Cardiac muscle cell (in vitro differentiated cells and primary cell): ENCODE measurements around the gene FLVCR2.

- RAMPAGE, long total RNA, result no peak
- RRBS, result 4% methylated on average over 19 of the region's 62 CpGs
These were observed at the start of gene FLVCR2 for GRCh38 chr14:75578287-75579327. FLVCR2 (plus strand) TSS chr14:75578620.

DNA sequence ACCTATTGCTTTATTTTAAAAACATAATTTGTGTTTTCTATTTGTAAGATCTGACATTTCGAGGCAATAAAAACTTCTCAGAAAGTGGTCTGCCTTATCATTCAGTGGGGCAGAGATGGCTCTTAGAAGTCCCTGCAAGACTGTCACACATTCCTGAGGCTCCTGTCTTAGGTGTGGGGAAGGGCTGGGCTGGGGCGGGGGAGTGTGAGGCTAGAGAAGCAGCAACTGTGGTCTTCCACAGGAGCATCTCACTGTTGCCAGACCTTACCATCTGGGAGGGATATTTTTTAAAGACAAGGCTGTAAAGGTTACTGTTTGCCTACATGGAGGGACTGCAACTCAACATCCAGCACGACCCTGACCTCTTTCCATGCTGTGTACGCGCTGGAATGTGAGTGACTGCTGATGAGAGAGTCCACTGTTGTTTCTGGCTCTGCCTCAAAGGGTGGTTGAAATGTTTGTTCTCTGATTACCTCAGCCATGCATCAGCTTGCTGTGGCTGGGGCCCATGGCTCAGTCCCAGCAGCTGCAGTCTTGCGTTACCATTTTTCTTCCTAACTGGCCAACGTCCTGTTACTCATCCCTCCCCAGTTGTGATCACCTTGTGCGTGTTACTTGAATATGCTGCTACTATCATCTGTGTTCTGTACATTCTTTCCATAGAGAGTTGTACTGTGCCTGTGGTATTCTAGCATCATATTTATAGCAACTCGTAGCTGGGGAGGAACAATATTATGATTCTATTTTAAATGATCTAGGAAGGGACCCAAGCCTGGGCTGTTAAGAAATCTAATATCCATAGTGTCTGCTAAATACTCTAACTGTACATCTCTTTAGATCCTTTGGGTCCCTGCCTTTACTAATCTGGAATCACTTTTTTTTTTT, 12.3 kb downstream of the ERG28 start:
- RAMPAGE, long total RNA, result no peak
- RRBS, result no CpG with 5 or more reads among the region's 9 CpGs

- RAMPAGE, long total RNA, result no peak
- RRBS, result no CpG with 5 or more reads among the region's 6 CpGs
These were observed 114.3 kb downstream of the TTLL5 start for GRCh38 chr14:75775302-75775828.

GRCh38 chr14:75979588-75980576, 1.9 kb downstream of the TGFB3 start:
- RAMPAGE, long total RNA, result no peak
- RRBS, result no CpG with 5 or more reads among the region's 32 CpGs

GRCh38 chr14:75981400-75981802, 394 bp downstream of the TGFB3 start:
- RAMPAGE, long total RNA, result no peak
- RRBS, result no CpG with 5 or more reads among the region's 8 CpGs

DNA sequence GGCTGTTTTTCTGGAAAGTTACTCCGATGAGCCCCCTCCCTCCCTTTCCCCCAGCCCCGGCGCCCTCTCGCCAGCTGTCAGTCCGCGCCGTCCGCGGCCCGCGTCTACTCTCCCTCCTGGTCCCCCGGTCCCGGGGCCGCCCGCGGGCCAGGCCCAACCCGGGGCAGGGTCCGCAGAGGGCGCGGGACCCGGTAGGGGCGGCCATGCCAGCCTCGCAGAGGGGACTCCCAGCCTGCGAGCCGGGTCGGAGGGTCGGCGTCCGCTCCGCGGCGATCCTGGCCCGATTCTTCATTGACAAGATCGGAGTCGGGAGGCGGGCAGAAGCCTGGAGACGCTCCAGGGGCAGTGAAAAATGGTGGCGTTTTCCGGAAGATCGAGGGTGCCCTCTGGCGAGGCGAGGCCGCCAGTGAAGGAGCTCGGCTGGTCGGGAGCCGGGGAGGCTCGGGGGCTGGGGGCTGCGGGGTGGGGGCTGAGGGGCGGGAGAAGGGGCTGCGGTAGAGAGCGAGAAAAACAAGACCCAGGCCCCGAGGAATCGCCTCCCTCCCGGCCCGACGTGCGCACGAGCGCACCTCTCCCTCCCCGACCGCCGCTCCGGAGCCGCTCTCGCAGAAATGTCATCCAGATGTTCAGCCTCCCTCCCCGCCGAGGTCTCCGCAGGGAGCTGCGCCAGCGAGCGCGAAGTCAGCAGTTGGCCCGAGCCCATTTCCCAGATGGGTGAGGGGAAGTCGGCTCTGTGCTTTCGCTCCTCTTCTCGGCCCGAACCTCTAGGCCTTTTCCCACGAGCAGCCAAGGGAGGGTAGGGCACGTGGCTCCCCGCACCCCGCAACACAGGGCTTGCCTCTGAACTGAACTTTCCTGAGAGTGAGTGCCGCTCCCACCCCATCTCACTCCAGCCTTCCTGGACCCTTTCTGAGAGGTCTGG, 690 bp upstream of the TGFB3 start:
- RAMPAGE, long total RNA, result no peak
- RRBS, result 2% methylated on average over 36 of the region's 82 CpGs

DNA sequence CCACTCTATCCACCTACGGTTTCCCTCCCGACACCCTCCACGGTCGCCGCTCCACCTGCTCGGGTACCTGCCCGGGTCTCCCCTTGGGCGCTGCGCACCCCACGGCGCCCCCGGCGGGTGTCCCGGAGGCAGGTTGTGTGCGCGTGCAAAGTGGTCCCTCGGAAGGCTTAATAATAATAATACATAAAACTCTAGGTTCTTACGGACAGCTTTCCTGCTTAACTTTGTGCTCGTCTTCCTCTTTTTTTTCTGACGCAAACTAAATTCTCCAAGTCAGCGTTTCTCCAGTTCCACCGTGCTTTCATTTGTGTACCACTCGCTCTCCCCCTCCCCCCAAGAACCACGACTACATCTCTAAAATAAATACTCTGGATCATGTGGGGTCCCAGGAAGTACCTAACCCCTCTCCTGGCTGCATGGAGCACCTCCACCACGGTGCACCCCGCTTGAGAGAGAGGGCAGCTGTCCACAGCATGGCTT, 1.4 kb downstream of the ESRRB start:
- RAMPAGE, long total RNA, result no peak
- RRBS, result 2% methylated on average over 11 of the region's 26 CpGs

DNA sequence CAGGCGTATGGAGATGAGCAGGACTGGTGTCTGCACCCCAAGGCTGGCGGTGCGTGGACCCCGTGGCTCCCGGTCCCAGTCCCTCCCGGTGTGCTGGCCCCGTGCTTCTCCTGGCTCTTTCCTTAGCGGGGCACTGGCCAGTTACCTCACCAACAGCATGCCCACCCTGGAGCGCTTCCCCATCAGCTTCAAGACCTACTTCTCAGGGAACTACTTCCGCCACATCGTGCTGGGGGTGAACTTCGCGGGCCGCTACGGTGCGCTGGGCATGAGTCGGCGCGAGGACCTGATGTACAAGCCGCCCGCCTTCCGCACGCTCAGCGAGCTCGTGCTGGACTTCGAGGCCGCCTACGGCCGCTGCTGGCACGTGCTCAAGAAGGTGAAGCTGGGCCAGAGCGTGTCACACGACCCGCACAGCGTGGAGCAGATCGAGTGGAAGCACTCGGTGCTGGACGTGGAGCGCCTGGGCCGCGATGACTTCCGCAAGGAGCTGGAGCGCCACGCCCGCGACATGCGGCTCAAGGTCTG, 14.5 kb downstream of the VASH1 start:
- RAMPAGE, long total RNA, result no peak
- RRBS, result no CpG with 5 or more reads among the region's 46 CpGs

- RAMPAGE, long total RNA, result no peak
- RRBS, result no CpG with 5 or more reads among the region's 19 CpGs
These were observed 91.7 kb downstream of the LRRC74A start for GRCh38 chr14:76917456-76918780.

GRCh38 chr14:76924400-76925118, 98.4 kb downstream of the LRRC74A start:
- RAMPAGE, long total RNA, result no peak
- RRBS, result 79% methylated on average over 2 of the region's 15 CpGs

GRCh38 chr14:76953235-76953992, 75.1 kb downstream of the IRF2BPL start:
- RAMPAGE, long total RNA, result no peak
- RRBS, result no CpG with 5 or more reads among the region's 14 CpGs

- RAMPAGE, long total RNA, result no peak
- RRBS, result no CpG with 5 or more reads among the region's 6 CpGs
These were observed 71.1 kb downstream of the IRF2BPL start for GRCh38 chr14:76957261-76957958.

DNA sequence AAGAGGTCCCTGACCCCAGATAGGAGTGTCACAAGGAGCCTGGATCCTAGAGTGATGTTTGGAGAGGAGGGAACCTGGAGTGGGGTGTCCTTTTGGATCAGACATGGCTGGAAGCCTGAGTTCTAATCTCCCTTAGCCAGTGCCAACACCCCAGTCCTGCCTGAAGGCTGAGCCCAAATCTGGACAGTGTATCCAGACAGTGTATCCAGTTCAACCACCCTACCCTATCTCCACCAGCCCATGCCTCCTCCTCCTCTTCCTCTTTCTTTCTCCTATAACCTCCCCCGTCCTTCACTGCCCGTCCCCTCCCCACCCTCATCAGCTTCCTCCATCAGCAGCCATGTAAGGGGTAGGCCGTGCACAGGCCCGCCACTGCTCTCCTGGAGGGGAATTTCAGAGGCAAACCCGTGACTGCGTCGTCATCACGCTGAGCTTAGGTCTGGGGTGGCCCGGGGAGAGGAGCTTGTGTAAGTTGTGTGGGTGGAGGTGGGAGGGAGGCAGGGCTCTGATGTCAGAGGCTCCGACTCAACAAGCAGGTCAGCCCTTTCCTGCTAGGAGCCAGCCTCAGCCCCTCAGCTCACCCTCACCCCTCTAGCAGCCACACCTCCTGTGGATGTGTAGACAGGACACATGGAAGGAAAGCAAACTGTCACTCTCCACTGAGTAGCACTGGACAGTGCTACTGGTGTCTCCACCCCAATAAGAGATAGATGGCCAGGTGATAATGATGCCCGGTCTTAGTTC, 50.7 kb downstream of the IRF2BPL start:
- RAMPAGE, long total RNA, result no peak
- RRBS, result no CpG with 5 or more reads among the region's 11 CpGs

GRCh38 chr14:77032308-77032500, 3.7 kb upstream of the IRF2BPL start:
- RAMPAGE, long total RNA, result no peak
- RRBS, result no CpG with 5 or more reads among the region's 4 CpGs

- RAMPAGE, long total RNA, result no peak
- RRBS, result 4% methylated on average over 3 of the region's 18 CpGs
These were observed 11.1 kb upstream of the IRF2BPL start for GRCh38 chr14:77039405-77040288.

- RAMPAGE, long total RNA, result no peak
- RRBS, result no CpG with 5 or more reads among the region's 4 CpGs
These were observed 18.3 kb downstream of the CIPC start for GRCh38 chr14:77116191-77116930.

DNA sequence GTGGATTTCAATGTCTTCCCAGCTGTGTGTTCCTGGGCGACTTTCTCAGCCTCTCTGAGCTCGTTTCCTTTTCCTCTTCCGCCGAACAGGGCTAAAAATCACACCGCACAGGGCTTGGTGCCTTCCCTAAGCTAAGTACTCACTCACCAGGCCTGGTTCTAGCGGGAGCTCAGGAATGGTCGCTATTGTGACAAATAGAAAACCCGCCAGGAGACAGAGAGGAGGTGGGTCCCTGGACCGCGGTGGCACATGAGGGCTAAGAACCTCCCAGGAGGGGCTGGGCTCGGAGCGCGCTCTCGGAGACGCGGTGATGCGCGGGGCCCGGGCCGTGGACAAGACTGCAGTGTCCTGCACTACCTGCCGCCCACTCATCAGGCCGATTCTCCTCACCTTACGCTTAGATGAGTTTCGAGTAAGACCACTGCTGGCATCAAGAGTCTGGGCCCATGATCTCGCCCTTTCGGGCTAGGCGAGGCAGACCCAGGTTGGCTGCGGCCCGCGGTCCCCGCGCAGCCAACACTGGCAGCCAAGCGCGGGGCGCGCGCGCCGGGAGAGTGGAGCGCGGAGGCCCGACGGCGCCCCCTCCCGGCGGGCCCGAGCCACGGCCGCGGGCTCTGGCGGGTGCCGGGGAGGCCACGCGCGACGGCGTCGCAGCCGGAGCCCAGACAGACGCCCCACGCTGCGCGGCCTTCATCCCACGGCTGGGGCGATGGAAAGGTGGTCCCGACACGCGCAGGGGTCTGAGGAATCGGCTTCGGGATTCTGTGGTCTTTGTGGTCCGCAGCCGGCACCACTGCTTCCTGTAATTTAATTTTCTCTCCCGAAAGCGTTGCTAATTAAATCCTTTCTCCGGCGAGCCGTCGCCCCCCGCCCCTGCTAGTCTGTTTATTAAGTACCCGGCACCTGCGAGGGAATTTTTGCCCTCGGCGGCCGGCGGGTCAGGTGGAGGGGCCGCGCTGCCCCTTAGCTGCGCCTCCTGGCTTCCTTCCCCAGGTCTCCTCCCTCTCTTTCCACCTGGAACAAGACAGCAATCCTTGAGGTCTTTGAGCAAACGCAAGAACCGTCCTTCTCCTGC, 16.7 kb downstream of the ZDHHC22 start:
- RAMPAGE, long total RNA, result no peak
- RRBS, result 3% methylated on average over 25 of the region's 90 CpGs

DNA sequence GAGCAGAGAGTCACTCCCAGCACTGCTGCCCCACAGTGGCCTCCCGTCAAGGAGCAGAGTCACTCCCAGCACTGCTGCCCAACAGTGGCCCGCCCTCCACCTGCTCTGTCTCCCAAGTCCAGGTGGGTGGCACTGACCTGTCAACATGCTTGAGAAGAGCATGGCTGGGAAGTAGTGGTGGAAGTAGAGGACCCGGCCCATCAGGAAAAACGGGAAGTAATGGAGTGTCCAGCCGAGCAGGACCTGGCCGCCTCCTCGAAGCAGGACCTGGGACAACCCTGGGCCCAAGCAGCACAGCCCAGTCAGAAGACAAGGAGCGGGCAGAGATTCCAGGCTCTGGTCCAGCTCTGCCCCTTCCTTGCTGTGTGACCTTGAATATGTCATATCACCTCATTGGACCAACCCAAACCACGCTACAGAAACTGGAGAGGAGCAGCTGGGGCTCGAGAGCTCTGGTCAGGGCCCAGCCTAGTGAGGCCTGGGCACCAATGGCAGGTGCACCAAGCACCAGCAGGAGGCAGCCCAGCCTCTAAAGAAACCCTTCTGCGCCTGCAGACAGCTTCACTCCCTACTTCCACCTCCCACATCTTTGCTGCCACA, 7.7 kb upstream of the NGB start:
- RAMPAGE, long total RNA, result no peak
- RRBS, result no CpG with 5 or more reads among the region's 11 CpGs

DNA sequence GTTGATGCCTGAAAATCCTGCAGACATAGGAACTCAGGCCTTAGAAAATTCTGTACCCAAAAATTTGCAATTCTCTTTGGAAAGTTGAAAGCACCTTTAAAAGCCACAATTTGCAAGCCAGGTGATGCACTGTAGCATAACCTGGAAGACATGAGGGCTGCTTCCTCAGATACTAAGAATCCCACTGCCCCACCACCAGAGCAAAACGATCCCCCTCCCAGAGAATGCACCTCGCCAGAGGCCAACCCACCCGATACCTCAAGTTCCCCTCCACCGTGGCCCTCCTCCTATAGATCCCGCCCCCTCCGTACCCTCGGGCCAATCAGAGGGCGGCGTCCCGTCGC, 660 bp downstream of the POMT2 start:
- RAMPAGE, long total RNA, result no peak
- RRBS, result no CpG with 5 or more reads among the region's 11 CpGs

DNA sequence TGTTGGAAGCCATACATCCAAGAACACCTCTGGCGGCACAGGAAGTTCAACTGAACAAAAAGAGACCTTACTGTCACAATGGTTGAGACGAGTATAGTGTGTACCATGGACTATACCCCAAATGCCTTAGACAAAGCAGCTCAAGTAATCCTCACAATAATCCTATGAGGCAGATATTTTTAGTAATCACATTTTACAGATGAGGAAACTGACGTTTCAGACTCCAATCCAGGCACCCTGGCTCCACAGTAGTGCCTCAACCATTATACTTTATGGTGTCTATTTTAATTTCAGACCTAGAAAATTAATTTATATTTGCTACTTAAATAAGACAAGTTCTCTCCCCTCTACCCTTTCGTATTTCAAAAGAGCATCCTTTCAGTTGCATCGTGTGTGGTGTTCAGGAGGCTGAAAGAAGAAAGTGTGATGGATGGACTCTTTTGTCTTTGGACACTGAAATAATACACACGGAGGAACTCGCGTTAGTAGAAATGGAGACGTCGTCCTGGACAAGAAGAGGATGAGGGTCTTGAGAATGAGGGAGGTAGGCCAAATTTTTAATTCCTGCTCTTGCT, 1.1 kb downstream of the TMED8 start:
- RAMPAGE, long total RNA, result no peak
- RRBS, result no CpG with 5 or more reads among the region's 10 CpGs